Panc1 (cell line): ENCODE data around the genes IL1RL1, TMEM182, GPR45 and C2orf49.

GRCh38 chr2:102151417-102152034, 9.0 kb downstream of the IL1R1 start:
- RRBS, 2 experiments: no CpG with 5 or more reads among the region's 8 CpGs

DNA sequence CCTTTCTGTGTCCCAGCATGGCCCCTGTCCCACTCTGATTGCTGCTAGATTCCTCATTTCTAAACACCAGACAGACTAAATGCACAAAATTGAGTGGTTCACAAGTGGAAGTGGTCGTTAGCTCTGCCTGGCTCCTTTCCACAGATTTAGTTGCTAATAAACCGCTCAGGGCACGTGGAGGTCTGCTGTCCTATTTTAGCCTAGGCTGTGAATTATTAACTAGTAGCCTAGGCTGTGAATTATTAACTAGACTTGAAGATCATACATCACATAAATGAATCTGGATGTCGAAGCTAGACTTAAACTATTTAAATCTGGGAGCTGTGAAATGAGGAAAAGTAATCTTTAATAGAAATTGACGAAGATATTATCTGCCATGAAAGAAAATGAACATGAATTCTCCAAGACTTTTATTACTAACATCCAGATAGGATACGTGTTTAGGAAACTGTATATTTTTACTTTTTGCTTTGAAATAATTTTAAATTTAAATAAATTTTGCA, 3.7 kb downstream of the IL1RL2 start:
- RRBS, 2 experiments: no CpG with 5 or more reads among the region's 6 CpGs

DNA sequence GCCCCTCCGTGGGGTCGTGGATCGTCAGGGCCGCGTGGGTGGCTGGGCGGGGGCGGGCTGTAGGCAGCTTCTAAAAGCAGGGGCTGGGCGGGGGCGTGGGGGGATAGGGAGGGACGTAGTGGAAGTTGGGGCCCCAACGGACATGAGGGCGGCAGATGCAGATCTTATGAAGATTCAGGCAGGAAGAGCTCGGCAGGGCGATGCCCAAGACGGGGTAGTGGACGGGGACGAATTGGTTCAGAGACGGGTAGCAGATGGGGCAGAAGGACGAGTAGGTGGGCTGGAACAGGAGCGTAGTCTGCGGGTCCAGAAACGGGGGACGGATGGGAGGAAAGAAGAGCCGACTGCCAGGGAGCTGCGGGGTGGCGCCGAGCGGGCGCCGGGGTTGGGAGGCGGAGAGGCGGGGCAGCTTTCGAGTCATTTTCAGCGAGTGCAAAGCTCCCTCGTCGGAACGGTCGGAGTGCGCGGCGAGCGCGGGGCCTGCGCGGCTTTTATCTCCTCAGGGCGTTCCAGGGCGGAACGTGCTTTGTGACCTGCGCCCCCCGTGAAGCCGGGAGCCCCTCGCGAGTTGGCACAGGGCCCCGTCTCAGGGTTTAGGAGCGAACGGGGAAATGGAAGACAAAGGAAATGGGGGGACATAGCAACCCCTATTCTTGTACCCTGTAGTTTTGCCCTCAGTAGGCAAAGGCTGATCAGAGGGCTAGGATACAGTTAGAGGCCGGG, 60.4 kb upstream of the IL1RL1 start:
- RRBS, 2 experiments: no CpG with 5 or more reads among the region's 57 CpGs

DNA sequence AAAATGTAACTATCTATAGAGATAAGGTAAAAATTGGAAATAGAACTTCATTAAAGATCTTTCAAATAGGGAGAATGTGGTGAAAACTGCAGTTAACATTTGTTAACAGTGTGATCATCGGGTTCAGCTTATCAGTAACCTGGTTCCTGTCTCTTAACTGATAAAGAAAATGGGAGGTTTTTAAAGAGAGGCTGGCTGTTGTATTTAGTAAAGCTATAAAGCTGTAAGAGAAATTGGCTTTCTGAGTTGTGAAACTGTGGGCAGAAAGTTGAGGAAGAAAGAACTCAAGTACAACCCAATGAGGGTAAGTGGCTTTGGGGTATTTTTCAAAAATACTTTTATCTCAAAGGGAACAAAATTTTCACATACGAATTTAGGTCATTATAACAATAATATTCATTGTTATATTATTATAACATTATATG, at the start of gene IL1RL1:
IL1RL1 (plus strand) TSS at position 244 of the 425 bp plus-strand sequence.
- RRBS, 2 experiments: no CpG with 5 or more reads among the region's 2 CpGs

DNA sequence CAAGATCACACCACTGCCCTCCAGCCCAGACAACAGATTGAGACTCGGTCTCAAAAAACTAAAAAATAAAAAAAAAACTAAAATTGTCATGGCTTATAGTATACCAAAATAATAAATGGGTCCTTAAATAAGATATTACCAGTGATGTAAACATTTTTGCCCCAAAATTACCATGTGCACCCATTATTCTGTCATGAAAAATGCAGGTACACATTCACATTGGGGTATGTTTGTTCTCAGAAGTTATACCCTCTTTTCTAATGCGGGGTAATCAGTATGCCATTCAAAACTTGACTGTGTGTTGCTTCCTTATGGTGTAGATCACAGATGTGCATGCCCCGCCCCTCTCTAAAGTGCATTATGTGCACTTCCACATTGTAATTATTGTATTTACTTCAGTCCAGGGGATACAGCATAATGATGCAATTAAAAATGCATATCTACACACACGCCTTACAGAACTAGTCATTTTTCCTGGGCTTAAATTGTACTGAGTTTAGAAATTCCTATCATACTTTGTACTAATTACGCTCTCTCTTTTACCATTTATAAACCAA, 48.7 kb downstream of the SLC9A2 start:
- RRBS, 2 experiments: no CpG with 5 or more reads among the region's 5 CpGs

DNA sequence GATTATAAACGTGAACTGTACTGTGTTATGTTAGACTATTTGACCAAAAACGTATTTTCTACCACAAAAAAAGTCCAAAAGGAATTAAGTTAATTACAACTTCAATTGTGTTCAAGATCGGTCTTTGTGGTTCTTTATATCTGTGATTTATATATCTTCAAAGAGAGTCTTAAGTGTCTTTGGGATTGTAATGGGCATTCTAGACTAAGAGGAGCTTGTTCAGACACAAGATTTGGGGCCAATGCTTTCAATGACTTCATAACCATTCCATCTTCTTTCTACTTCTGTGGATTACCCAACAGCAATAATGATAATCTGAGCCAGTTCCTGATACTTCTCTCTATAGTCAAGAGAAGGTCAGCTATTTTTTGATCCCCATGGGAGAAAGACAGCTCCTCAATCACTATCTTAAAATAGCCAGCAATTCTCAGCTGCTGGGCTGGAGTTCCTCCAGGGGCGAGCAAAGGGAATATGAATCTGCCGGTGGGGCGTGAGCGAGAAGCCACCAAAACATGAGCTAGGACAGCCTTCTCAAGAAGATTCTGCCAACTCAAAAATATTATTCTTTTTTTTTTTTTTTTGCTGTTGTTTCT, at the start of gene TMEM182:
TMEM182 (plus strand) TSS at position 474 of the 593 bp plus-strand sequence.
- RRBS, 2 experiments: no CpG with 5 or more reads among the region's 7 CpGs

DNA sequence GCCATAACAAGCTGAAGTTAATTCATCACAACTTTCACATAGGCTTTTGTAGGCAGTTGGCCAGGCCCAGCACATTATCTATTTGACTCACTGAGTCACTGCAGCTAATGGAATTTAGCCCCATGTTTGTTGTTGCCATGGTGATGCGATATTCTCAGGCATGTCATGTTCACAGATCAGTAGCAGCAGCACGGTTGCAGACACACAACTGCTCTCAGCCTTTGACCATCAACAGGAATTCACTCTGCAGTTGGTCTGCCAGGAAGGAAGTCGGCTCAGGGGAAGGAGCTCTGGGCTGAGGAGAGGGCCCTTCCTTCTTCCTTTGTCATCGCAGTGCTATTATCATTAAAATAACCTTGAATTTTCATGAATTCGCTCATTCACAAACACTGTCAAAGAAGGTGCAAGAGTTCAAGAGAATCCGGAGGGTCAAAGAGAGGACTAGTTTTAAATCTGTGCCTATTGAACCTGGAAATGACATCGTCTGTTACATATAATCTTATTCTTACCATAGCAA, 639.9 kb downstream of the TMEM182 start:
- RRBS, 2 experiments: no CpG with 5 or more reads among the region's 7 CpGs

GRCh38 chr2:104851036-104852241, 2.5 kb upstream of the POU3F3 start:
- RRBS, 2 experiments: no CpG with 5 or more reads among the region's 34 CpGs

DNA sequence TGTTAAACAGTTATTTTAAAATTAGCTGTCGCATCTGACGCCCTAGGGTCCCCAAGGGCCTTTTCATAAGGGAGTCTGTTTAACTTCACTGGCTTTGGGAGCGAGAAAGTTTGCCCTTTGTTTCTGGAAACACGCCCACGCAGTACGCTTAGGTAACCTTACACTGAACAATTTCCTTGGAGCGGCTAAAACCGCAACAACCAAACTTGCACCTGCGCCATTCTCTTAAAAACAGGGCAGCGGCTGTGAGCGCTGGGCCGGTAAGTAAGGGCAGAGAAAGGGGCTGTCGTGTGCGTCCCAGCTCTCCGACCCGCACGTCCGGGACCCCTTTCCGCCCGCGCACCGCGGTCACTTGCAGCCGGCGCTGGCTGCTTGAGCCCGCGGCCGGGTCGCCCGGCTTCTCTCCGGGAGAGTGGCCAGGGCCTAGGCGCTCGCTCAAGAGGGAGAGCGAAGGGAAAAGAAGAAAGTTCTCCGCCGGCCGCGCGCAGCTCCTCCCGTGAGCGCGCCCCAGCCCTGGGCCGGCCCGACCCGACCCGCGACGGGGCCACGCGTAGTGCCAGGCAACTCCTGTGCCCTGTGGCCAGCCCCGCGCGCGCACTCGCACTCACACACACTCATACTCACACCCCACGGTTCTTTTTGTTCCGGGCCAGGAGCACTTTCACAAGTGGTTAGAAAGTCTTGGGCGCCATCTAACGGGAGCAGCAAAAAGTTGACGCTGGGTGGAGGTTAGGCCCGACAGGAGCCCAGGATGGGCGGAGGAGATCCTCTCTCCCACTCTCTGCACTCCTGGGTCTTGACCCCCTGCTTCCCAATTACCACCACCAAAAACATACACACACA, 19.2 kb downstream of the POU3F3 start:
- RRBS, 2 experiments: 1 to 5% methylated on average over 26 to 28 of the region's 62 CpGs

DNA sequence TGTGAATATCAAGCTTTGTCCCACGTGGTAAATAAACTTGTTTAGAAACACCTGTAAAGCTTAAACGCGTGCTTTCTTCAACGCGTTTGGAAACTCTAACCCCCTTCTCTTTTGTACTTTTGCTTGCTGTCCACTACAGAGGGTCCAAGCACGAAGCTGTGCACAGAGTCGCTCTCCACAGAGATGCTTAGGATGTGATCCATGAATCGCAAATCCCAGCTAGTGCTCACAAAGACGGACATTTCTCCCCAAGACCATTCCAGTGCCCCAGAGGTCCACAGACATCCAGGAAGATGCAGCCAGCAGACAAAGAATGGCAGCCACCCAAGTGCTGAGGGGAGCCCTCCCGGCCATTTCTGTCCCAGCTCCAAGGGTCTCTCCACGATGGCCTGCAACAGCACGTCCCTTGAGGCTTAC, at the start of gene GPR45:
GPR45 (plus strand) TSS at position 269 of the 417 bp plus-strand sequence.
- RRBS, 2 experiments: no CpG with 5 or more reads among the region's 12 CpGs

DNA sequence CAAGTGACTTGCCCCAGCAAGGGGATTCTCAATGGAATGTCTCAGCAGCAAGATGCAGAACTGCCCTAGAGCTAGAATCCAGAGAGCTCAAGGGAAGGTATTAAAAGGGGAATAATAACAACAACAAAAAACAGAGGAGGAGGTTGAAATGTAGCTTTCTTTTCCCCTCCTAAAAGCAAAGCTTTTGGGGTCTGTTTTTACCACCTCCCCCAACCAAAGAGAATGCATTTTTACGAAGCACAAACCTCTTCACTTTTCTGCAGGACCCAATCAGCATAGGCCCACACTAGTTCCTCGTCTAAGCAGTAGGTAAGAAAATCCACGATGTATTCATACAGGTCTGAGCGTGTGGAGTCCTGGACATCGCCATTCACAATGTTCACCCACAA, 33.8 kb downstream of the GPR45 start:
- RRBS, 2 experiments: no CpG with 5 or more reads among the region's 5 CpGs

- RRBS, 2 experiments: 74 to 78% methylated on average over 1 of the region's 11 CpGs
These were observed 38.9 kb downstream of the GPR45 start for GRCh38 chr2:105280449-105280814.

DNA sequence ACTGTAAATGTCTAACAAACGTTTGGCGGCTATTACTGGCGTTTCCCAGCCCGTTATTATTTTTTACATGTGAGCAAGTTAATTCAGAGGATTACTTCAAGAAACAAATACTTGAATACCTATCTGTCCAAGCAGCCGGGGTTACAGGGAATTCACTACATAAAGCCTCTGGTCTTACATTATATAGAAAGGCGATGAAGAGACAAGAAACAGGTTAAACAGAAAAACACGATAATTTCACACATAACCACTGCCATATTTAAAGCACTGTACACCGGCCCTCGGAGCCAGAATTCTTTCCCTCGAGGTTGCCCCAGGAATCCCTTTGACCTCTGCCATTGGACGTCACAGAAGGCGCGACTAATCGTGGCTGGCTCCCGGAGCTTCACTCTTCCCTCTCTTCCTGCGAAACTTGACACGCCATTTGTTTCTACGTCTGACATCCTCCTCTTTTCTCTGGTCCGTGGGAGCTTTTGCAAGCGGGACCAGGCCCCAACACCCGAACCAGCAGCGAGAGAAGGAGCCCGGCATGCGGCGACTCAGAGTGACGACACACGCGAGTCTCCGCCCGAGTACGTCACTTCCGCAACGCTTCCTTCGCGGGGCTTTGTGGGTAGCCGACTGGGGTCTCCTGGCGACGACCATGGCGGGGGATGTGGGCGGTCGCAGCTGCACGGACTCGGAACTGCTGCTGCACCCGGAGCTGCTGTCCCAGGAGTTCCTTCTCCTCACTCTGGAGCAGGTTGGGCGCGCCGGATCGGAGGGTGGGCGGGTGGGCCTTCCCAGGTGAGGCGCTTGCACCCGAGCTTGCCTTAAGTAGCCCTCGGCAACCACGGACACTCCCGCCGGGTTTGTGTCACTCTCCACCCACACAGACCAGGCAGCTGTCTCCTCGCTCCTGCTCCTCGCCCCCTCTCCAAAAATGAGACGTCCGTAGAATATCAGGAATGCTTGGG, at the start of gene C2orf49:
C2orf49 (plus strand) TSS at position 596 of the 956 bp plus-strand sequence.
- RRBS, 2 experiments: 1 to 7% methylated on average over 15 of the region's 59 CpGs

- RRBS, 2 experiments: no CpG with 5 or more reads among the region's 12 CpGs
These were observed 660 bp downstream of the C2orf49 start for GRCh38 chr2:105337901-105338498.

- RRBS, 2 experiments: no CpG with 5 or more reads among the region's 22 CpGs
These were observed 700 bp upstream of the FHL2 start for GRCh38 chr2:105399496-105400006.

DNA sequence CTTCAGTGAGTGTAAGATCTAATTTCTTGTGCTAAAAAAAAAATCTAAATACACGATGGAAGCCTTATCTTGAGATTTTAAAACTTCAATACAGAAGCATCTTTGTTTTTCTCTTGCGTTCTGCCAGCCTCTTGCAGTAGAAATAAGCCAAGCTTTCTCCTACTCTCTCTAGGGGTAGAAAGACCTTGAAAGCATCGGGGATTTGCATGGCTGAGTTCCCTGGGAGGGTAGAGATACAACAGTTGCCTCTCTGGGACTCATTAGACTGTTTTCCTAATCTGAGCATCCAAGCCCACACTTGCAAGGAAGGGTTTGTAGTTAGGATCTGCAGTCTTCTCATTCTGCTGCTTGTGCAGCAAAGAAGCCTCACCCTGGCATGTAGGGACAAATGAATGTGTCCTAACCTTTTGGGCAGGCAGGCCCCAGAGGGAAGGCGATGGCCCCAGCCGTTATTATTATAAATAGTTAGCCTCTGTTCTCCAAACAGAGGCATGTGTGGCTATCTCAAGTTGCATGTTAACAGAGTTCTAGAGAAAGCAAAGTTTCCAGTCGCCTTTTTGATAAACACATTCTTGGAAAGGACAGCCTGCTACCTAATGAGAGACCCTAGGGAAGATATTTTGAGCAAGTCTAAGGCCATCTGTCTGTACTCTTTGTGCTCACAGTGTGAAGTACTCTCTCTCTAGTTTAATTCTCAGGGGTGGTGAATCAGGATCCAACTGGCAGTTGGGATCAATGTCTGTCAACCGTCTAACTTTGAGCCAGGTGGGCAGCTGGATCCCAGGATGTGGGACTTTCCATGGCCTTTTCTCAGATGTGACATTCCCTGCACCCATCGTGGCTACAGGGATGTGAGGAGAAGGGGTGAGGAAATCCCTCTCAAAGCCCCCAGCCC, 97.3 kb upstream of the FHL2 start:
- RRBS, 2 experiments: no CpG with 5 or more reads among the region's 8 CpGs

DNA sequence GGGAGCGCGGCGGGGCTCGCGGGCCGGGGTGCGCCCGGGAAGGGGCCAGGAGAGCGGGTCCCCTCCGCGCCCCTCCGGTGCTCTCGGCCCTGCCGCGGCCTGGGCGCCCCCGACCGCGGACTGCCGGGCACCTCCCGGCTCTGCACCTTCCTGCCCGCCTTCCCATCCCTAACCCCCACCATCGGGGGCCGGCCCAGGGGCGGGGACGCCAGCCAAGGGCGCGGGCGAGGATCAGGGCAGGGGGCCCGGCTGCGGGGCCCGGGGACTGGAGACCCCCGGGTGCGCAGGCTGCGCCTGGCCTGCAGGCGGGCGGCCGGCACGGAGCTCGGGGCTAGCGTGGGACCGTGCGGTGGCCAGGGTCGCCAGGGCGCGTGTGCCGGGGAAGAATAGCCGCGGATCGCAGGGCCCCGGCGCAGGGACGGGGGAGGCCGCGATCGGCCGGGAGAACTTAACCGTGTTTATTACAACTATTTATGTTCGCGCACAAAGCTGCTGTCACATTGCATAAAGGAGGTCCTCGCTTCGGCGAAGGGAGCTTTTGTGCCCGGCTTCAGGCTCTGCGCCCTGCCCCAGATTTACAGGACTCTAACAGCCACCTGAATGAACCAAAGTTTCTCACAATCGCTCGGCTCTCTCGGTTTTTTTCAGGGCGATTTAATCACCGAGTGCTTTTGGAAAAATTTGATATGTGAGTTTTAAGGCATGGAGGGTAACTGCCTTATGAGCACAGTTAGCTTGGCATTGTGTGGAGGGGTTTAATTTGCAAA, 671 bp downstream of the NCK2 start:
- RRBS, 2 experiments: 1 to 5% methylated on average over 44 to 50 of the region's 70 CpGs

- RRBS, 2 experiments: no CpG with 5 or more reads among the region's 4 CpGs
These were observed 92.3 kb downstream of the NCK2 start for GRCh38 chr2:105836930-105837576.

DNA sequence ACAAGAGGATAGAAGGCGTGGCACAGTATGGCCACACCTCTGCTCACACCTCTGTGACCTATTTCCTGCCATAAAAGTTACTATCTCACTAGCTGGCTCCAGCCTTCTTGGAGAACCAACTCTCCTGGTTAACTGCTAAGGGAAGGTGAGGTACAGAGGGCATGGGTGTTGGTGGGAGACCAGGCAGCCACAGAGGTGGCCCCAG, 37.2 kb upstream of the ECRG4 start:
- RRBS, 2 experiments: no CpG with 5 or more reads among the region's 1 CpG

DNA sequence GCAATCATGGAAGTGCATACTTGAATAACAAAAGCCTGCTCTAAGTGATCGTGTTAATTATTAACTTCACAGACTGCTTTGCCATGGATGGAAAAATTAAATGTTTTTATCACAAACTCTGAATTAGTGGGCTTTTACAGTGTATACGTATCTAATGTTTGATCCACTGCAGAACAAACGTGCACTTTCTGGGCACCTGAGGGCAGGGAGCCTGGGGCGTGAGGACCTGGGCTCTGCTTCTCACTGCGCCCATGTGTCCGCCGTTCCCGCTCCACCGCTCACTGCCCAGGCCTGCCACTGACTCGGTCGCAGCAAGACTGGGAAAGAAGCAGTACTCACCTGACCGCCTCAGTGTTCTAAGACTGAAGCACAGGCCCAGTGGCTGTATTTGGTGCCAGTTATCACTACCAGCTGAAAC, 48.0 kb downstream of the ECRG4 start:
- RRBS, 2 experiments: no CpG with 5 or more reads among the region's 12 CpGs